ENCODE measurements around a stretch of chr17.

DNA sequence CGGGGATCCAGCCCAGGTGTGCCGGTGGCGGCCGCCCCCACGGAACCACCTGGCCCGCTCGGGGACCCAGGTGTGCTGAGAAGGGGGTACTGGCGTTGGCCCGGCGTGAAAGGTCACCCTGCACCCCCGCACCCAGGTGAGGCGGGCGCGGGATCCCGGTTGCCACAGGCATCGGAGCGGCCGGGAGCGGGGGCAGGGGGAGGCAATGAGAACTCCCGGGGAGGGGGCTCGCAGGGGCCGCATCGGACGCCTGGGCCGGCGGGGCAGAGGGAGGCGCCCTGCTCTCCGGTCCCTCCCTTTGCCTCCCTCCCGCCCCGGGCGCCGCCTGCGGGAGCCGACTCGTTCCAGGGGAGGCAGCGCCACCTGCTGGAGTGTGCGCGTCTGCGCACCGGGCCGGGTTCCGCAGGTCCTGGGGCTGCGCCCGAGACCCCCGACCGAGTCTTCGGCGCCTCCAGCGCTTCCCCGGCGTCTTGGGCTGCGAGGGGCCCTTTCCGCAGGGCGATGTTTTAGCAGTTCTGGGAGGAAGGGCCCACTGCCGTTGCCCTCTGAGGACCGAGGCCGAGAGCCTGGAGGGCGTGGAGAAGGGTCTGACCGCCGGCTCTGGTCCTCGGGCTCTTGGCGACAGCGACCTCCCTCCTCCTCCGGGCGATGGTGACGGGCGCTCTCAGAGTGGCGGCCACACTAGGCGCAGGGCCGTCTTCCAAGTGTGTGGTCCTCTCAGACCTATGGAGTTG is 34.3 kb upstream of the SEPTIN9 start:
- RRBS: 2% methylated on average over 41 of the region's 70 CpGs

GRCh38 chr17:77282430-77283087 is 1.3 kb downstream of the SEPTIN9 start:
- RRBS: 74% methylated on average over 7 of the region's 20 CpGs

- RRBS: no CpG with 5 or more reads among the region's 12 CpGs
These were observed 37.5 kb downstream of the SEPTIN9 start for GRCh38 chr17:77318728-77319309.

DNA sequence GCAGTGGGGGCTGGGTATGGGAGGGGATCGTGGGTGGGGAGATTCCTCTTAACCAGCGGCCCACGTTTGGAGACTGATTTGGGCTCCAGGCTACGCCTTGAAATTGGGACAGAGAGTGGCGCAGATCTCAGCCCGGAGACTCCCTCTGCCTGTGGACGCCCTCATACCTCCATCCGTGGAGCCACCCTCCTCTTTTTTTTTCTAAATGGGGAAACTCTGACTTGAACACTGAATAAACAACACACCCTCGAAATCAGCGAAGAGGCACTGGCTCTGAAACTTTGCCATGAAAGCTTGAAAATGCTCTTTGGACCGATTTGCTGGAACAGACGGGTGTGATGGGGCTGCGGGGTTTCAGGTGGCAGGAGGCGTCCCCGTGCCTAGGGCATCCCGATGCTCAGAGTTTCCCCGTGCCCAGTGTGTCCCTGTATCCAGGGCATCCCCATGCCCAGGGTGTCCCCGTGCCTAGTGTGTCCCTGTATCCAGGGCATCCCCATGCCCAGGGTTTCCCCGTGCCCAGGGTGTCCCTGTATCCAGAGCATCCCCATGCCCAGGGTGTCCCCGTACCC is 46.3 kb downstream of the SEPTIN9 start:
- RRBS: no CpG with 5 or more reads among the region's 20 CpGs

DNA sequence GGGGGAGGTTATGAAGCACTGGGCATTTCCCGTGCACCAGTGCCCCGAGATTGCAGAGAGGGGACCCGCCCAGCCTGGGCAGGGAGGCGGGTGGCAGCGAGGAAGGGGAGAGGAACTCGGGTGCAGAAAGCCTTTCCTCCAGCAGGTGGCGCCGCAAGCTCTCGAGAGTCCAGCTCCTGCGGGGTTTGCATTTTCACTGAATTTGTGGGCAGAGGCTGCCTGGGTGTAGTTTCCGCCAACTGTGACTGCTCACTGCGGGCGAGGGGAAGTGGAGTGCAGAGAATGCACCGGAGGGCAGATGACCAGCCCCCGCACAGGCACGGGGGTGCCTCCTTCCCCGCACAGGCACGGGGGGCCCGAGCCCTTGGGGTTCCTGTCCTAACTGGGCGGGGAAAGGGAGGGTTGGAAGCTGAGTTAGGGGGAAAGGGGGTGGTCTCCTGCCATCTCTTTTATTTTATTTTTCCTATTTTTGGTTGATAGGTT is 50.2 kb downstream of the SEPTIN9 start:
- RRBS: no CpG with 5 or more reads among the region's 20 CpGs

- RRBS: no CpG with 5 or more reads among the region's 7 CpGs
These were observed 61.1 kb downstream of the SEPTIN9 start for GRCh38 chr17:77342303-77342815.

DNA sequence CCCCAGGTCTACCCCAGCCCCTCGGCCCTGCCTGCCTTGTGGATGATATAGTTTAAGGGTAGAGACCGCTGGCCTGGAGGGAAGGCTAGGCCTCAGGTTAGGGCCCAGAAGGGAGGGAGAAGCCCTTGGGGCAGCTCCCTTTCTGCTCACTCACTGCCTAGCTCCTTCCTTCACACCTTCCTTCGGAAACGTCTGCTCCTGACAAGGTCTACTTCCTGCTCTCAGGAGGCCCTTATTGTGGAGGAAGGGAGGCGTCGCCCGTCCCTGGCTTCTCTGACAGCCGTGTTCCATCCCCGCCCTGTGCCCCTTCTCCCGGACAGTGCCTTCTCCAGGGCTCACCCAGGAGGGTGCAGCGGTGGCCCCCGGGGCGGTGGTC is 91.0 kb downstream of the SEPTIN9 start:
- RRBS: 5% methylated on average over 3 of the region's 13 CpGs

GRCh38 chr17:77404648-77405570 is 123.6 kb downstream of the SEPTIN9 start:
- RRBS: no CpG with 5 or more reads among the region's 25 CpGs

- RRBS: no CpG with 5 or more reads among the region's 8 CpGs
These were observed 124.7 kb downstream of the SEPTIN9 start for GRCh38 chr17:77405888-77406433.

- RRBS: 5% methylated on average over 10 of the region's 24 CpGs
These were observed 143.8 kb downstream of the SEPTIN9 start for GRCh38 chr17:77424866-77425750.

GRCh38 chr17:77445025-77445877 is 164.0 kb downstream of the SEPTIN9 start:
- RRBS: no CpG with 5 or more reads among the region's 16 CpGs

GRCh38 chr17:77450297-77451201 is 169.2 kb downstream of the SEPTIN9 start:
- RRBS: no CpG with 5 or more reads among the region's 14 CpGs

- RRBS: no CpG with 5 or more reads among the region's 36 CpGs
These were observed 169.9 kb downstream of the SEPTIN9 start for GRCh38 chr17:77451202-77451657.

- RRBS: no CpG with 5 or more reads among the region's 10 CpGs
These were observed 191.5 kb downstream of the SEPTIN9 start for GRCh38 chr17:77472541-77473390.

DNA sequence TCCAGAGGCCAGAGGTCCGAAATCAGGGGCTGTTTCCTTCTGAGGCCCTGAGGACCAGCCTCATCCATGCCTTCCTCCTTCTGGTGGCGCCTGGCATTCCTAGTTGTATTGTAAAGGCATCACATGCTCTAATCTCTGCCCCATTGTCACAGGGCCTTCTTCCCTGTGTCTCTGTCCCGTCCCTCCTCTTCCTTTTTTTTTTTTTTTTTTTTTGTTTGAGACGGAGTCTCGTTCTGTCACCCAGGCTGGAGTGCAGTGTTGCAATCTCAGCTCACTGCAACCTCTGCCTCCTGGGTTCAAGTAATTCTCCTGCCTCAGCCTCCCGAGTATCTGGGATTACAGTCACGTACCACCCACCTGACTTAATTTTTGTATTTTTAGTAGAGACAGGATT is 212.3 kb downstream of the SEPTIN9 start:
- RRBS: no CpG with 5 or more reads among the region's 7 CpGs

DNA sequence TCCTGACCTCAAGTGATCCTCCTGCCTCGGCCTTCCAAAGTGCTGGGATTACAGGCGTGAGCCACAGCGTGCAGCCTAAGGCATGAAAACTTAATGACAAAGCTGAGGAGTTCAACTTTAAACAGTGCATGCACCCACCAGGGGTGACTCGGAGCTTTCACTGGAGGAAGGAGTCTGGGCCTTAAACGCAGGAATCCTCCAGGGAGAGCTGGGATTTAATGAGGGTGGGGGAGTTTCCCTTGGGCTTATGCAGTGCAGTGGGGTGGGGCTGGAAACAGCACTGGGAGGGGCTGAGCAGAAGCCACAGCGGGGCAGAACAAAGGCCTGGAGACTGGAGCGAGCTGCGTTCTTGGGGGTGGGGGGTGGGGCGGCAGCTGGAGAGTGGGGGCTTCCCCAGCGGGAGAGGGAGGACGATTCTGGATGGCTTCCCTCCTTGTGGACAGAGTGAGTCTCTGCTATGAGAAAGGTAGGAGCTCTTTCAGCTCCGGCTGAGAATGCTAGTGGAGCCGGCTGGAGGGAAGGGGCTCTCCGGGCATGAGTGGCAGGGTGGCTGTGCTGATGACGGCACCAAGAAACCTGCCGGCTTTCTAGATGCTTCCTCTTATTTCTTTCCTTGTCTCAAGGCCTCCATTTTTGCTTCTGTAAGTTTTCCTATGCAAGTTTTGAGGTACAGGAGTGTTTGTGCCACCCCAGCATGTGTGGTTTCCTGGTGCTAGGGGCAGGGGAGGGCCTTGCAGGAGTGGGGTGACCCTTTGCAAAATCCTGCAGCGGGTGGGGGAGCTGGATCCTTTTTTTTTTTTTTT is 265.5 kb downstream of the SEPTIN9 start:
- RRBS: 76% methylated on average over 3 of the region's 17 CpGs

- RRBS: no CpG with 5 or more reads among the region's 35 CpGs
These were observed 290.1 kb downstream of the SEPTIN9 start for GRCh38 chr17:77571162-77572013.

DNA sequence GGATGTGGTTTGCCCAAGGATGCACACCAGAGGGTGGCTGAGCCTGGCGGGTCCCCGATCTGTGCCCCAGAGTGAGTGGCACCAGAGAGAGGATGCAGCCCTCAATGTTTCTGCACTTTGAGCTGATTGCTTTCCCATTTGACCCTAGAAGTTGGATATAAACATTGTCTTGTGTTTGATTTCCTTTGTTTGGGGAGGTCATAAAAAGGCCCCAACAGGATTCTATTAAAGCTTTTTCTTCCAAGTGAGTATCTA is 329.3 kb downstream of the SEPTIN9 start:
- RRBS: no CpG with 5 or more reads among the region's 2 CpGs

- RRBS: no CpG with 5 or more reads among the region's 4 CpGs
These were observed 219.7 kb upstream of the TNRC6C start for GRCh38 chr17:77738779-77739261.

DNA sequence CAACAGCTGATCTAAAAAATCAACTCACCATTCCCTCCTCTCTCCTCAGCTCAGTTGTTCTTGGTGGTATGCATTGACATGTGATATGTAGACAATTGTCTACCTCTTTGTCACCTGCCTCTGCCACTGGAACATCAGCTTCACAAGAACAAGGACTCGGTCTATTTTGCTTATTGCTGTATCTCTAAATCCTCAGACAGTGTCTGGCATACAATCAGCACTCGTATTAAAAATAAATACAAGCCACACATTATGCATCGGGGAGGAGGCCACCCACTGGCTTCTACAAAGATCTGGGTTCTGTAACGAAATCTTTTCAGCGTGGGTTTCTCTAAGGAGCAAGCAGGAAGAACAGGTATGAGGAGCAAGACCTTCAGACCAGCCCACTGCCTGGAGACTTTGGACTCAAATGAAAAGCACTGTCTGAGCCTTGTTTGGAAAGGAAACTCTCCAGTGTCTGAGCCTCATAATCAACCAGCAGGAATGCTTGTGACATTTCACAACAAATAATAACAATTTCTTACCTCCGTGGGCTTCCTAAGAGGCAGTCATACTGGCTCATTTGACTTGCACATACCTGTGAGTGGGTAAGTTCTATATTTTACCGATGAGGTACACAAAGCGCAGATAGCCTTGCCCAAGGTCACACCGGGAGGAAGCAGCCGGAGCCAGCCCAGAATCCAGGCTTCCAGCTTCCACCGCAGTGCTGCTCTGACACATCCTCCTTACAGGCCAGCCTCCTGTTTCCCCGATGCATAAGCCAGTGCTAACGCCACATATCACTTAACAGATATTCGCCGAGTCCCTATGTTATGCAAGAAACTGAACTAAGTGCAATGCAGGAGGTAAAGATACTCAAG is 118.7 kb upstream of the TNRC6C start:
- RRBS: no CpG with 5 or more reads among the region's 15 CpGs

Measured in BE2C (cell line).